Parietal lobe (tissue), 2 donors: ENCODE results near the gene PPP1R15B.

DNA sequence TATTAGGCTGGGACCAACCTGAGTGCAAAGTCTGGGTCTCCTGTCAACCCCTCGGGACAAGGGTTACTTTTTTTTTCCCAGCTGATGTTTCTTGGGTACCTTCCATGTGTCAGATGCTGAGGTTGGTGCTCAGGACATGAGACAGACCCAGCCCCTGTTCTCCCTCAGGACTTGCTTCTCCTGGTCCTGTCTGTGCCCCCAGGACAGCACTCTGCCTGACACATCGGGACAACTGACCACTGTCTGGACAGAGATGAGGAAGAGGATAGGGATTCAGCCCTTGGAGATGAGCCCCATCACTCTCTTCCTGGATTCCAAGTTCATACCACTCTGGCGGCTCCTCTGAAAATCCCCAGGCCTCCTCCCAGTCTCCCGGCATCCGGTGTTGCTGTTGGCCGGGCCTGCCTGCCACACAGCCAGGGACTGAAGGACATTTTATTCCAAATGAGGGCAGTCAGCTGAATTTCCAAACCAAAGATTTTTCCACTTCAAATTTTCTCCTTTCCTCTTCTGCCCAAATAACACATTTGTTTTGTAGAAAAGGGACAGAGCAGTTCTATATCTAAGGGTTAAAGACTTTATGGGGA, 55.7 kb upstream of the FMOD start:
- RAMPAGE, long total RNA: no peak

GRCh38 chr1:203571924-203572632, 54.6 kb upstream of the ATP2B4 start:
- RAMPAGE, long total RNA: no peak

DNA sequence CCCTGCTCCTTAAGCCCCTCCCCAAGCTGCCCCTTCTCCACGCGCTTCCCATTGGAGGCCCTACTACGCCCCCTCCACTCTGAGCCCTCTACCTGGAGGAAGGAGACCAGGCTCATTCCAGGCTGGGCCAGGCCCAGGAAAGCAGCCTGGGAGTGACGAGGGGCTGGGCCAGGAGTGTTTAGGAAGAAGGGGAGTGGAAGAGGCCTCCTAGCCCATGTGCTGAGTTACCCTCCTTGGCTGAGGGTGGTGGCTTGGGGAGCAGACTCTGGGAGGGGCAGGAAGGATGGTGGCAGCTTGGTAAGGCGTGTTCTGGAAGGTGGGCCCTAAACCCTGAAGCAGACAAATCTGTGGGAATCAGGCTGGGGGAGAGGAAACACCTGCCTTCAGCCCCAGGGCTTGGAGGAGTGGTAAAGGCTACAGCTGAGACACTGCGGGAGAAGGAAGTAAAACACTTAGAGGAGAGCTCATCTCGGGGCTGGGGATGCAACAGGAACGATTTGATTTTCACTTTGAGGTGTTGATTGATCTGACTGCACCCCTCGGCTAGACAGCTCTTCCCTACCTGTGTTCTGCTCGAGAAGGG, 2.1 kb downstream of the ATP2B4 start:
- RAMPAGE, long total RNA: no peak

GRCh38 chr1:203692344-203693727, 66.2 kb downstream of the ATP2B4 start:
- RAMPAGE, long total RNA: no peak

GRCh38 chr1:203797554-203797958, 2.1 kb downstream of the ZBED6 start:
- RAMPAGE, long total RNA: no peak

DNA sequence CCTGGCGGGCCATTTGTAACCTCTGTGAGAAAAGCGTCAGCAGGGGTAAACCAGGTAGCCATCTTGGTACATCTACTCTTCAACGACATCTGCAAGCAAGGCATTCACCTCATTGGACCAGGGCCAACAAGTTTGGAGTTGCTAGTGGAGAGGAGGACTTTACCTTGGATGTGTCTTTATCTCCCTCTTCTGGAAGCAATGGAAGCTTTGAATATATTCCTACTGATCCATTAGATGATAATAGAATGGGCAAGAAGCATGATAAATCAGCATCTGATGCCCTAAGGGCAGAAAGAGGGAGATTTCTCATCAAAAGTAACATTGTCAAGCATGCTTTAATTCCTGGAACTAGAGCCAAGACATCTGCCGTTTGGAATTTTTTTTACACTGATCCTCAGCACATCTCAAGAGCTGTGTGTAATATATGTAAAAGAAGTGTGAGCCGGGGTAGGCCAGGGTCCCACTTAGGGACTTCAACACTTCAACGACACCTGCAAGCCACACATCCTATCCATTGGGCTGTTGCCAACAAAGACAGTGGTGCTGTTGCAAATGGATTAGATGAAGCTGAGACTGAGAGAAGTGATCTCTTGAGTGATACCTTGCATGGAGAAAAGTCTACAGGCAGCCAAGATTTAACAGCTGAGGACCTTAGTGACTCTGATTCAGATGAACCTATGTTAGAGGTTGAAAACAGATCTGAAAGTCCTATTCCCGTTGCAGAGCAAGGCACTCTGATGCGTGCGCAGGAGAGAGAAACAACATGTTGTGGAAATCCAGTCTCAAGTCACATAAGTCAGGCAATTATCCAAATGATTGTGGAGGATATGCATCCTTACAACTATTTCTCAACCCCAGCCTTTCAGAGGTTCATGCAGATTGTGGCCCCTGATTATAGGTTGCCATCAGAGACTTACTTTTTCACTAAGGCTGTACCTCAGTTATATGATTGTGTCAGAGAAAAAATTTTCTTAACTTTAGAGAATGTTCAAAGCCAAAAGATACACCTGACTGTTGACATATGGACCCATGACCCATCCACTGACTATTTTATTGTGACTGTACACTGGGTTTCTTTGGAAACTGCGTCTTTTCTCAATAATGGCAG, 2.9 kb downstream of the ZBED6 start:
- RAMPAGE, long total RNA: no peak

DNA sequence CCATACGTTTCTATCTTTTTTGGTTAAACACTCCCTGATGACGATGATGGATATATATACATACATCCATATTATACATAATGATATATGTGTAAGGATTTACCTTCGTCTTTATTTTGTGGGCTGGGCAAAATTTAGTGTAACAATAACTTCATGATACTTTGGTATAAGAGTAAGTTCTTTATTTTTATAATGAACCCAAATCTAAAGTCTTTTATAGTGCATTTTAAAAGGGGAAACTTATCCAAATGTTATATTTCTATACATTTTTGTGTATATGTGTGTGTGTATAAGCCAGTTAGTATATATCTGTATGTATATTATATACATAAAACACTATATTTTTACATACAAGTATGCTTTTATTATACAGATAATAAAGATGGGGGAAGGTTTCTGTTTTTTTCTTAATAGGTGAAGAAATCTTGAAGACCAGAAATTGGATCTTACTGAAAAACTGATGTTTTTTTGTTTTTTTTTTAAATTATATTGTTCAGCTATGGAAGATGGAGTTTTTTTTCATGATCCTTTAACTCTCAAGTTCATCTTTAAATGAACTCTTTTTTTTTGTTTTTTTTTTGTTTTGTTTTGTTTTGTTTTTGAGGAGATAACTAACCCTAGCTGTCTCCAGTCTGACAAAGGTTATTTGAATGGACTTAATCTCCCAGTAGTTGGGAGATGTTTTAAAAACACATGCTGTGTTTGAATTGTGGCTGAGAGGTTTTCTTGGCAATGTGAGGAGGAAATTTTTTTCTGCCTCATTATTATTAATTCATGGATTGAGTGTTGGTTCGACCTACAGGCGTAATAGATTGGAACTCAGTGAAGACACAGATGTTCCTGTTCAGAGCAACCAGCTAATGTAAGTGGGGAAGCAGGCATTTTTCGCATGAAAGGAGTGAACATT, 7.0 kb downstream of the ZBED6 start:
- RAMPAGE, long total RNA: no peak

GRCh38 chr1:203823871-203824201, 28.4 kb downstream of the ZBED6 start:
- RAMPAGE, long total RNA: no peak

DNA sequence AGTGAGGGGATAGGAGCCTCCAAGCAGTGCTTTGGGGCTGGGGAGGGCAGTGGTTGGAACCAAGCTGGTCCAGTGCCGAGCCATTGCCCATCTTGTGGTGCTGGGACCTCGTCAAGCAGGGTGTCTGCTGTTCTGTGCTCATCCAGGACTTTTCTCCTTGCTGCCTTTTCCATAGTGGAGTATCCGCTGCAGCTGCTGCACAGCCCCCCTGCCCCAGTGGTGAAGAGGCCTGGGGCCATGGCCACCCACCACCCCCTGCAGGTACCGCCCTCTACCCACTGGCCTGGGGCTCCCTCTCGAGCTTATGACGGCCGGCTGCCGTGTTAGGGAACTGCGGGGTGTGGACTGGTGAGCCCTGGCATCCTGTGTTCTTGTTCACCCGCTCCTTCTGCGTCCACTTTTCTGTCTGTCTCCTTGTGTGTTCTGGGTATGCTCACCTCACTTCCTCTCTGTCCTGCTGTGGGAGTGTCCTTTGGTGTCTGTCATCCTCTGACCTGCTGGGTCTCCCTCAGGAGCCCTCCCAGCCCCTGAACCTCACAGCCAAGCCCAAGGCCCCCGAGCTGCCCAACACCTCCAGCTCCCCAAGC, 30.0 kb downstream of the ETNK2 start:
- RAMPAGE, long total RNA: no peak

GRCh38 chr1:204145047-204145706, 6.7 kb downstream of the ETNK2 start:
- RAMPAGE, long total RNA: no peak

GRCh38 chr1:204152438-204153004, 677 bp upstream of the ETNK2 start:
- RAMPAGE, long total RNA: no peak

DNA sequence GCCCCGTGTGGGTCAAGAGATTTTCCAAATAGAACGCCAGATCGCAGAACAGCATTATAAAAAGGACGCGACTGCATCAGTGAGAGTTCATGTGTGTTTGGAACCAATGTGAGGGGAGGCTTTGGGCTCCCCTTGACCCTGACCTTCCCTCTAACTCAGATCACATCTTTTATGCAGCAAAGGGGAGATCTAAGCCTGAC, 16.9 kb downstream of the PLEKHA6 start:
- RAMPAGE, long total RNA: no peak

DNA sequence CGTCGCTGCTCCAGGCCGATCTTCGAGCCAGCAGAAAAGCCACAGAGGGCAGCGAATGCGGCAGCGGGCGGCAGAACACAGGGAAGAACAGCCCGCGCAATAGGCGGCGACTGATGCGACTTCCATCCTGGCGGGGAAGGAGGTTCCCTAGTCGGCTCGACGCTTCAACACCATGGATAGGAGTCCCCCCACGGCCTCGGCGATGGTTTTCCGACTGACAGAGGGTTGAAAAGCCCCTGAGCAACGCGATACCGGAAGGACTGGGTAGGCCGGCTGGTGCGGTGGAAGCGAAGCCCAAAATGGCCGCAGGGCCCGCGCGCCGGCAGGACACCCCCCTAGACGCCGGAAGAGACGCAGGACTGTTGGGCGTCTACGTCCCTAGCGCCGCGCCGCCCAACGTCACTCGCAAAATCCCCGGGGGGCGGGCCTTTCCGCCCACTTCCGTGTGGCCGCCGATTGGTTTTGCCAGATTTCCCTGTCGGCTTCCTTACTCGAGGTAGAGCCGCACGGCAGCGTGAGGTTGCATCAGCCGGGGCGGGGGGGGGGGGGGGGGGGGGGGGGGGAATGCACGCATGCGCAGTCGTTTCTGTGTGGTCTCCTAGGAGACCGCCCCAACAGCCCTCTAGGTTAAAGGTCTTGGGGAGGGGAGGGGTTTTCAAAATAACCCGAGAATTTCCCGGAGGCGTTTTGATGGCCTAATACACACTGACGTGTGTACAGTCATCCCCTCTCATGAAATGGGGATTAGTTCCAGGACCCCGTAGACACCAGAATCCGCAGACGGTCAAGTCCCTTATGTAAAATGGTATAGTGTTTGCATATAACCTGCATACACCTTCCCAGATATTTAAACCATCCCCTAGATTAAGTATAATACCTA, at the start of gene PPP1R15B:
Gene PPP1R15B, minus strand, starts transcription at position 301 of the 880 bp plus-strand sequence.
- RAMPAGE, long total RNA: no peak

DNA sequence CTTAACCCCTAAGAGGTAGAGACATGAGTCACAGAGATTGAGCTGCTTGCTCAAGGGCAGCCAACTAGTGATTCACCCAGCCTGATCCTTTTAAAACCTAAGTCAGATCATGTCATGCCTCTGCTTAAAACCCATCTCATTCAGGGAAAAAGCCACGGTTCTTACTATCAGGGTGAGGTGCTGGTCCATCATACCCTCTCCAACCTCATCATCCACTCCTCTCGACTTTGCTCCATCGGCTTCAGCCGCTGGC, 14.4 kb upstream of the PPP1R15B start:
- RAMPAGE, long total RNA: no peak

- RAMPAGE, long total RNA: no peak
These were observed 37.5 kb downstream of the PIK3C2B start for GRCh38 chr1:204456950-204457600.

DNA sequence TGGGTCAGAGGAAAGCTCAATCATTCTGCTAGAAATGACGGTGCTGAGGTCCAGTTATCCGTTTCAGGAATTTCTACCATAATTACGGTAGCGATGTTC, 306 bp upstream of the PIK3C2B start:
- RAMPAGE, long total RNA: no peak

GRCh38 chr1:204638003-204638333, 47.6 kb downstream of the LRRN2 start:
- RAMPAGE, long total RNA: no peak

DNA sequence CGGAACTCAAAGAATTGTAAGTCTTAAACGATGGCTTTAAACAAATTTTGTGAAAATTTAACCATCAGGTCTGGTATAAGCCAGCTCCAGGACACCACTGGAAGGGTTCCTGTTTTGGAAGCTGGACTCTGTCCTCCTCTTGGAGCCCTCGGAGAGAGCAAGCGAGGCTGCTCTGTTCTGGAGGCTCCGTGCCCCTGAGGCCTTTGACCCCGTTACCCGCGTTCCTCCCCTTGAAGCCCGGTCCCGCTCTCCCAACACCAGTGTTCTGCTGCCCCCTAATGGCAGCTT, 21.7 kb upstream of the NFASC start:
- RAMPAGE, long total RNA: no peak

- RAMPAGE, long total RNA: no peak
These were observed 7.0 kb upstream of the NFASC start for GRCh38 chr1:204821476-204821805.

DNA sequence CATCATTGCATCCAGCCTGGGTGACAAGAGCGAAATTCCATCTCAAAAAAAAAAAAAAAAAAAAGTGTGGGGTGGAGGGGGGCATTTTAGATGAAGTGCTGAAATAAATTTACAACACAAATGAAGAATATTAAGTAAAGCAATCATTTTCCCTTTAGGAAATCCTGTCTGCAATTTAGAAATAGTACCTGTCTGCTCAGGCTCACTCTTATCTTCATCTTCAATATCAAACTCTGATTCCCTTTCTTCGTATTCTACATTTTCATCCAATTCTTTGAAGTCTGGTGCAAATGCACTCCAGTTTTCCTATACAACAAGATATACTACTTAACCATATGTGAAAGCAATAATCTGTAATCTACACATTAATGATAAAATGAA, 14.5 kb upstream of the TMEM81 start:
- RAMPAGE, long total RNA: no peak